Hair follicle dermal papilla cell (primary cell): Measurements from ENCODE around the gene TLR6.

DNA sequence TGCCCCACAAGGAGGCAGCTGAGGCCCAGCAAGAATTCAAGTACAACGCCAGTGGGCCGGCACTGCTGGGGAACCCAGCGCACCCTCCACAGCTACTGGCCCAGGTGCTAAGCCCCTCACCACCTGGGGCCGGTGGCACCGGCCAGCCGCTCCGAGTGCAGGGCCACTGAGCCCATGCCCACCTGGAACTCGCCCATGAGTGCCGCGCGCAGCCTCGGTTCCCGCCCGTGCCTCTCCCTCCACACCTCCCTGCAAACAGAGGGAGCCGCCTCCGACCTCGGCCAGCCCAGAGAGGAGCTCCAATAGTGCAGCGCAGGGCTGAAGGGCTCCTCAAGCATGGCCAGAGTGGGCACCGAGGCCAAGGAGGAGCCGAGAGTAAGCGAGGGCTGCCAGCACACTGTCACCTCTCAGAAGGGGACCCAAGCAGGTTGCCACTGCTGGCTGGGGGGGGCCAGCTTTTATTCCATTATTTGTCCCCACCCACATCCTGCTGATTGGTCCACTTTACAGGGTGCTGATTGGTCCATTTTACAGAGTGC, 338.9 kb upstream of the KLF3 start:
- CAGE, long polyA plus RNA, result no peak

DNA sequence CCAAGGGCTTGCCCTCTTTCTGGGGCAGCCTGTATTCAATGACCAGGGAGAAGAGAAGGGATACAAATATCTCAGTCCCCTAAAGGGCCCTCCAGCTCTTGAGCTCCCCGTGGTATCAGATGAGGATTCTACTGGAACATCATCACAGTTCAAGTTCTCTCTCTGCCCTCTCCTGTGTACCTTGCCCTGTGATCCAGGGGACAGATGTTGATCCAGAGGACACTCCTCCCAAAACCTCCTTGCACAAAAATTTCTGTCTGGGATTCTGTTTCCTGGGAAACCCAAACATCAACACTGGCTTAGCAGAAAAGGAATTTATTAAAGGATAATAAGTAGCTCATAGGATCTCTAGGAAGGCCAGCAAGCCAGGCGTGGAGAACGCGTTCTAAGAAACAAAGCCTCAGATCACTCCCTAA, 296.3 kb upstream of the KLF3 start:
- CAGE, long polyA plus RNA, result no peak

GRCh38 chr4:38424505-38425118, 239.4 kb upstream of the KLF3 start:
- CAGE, long polyA plus RNA, result no peak

DNA sequence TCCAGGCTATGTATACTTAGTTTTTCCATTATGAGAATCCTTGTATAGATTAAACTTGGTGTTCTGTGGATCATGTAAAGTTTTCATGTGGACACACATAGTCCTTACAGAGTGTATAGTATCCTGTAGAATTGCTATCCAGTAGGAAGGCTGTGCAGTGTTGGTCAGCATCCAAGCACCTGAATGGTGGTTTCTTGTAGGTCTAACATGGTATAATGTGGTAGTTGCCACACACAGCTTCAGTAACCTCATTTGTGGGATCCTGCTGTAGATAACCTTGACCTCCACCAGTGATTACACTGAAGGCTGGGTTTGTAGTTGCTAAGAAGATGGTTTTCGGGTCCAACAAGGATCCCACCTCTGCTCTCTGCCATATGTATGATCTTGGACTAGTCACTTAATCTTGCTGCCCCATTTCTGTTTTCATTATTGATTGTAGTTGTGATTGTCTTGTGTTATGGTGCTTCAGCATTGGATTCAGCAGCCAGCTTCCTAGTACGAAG, 26.2 kb downstream of the KLF3 start:
- CAGE, long polyA plus RNA, result no peak

GRCh38 chr4:38697080-38698328, 33.5 kb downstream of the KLF3 start:
- CAGE, long polyA plus RNA, result no peak

- CAGE, long polyA plus RNA, result no peak
Measured at GRCh38 chr4:38856497-38857142, at the start of gene TLR6. Gene TLR6 (minus strand): TSS chr4:38856817.

DNA sequence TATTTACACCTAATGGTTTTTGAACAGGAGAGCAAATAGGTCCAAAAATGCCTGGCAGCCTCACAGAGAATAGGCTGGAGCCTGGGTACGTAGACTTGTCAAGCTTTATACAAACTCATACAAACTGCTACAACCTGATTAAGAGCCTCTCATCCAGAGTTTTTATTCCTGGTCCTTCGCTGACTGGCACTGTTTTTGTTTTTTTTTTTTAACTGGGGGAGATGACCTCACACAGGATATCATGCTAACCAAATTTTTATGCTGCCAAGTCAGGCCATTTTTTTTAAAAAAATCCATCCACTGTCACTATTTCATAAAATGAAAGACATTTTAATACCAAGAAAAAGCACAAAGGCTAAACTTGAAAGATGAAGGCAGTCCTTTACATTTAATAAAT, 1.9 kb downstream of the FAM114A1 start:
- CAGE, long polyA plus RNA, result no peak

DNA sequence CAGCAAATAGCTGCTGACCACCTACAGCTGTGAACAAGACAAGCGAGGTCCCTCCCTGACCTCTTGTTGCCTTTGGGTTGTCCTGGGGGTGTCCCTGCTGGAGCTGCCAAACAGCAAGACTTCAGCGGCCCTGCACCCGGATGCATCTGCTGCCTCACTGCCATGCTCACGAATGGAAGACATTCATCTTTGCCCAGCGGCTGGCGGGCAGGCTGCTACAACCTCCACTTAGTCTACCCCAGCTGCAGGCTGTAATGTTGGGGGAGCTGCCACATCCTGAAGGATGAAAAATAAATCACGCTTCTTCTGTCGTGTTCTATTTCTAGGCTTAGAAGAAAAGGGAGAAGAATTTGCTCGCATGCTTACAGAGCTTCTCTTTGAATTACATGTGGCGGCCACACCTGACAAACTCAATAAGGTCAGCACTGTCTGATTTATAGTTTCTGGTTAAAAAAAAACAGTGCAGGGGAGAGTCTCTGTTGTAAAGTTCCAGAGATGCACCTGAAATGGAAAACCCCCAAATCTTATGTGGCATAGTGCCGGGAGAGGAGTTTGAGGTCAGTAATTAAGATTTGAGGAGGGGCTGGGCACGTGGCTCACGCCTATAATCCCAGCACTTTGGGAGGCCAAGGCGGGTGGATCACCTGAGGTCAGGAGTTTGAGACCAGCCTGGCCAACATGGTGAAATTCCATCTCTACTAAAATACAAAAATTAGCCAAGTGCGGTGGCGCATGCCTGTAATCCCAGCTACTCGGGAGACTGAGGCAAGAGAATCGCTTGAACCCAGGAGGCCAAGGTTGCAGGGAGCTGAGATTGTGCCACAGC, 61.5 kb downstream of the FAM114A1 start:
- CAGE, long polyA plus RNA, result no peak

GRCh38 chr4:38985209-38985885, 46.9 kb downstream of the TMEM156 start:
- CAGE, long polyA plus RNA, result no peak

- CAGE, long polyA plus RNA, result no peak
Measured at GRCh38 chr4:39103047-39103663, 41.1 kb downstream of the KLHL5 start.

DNA sequence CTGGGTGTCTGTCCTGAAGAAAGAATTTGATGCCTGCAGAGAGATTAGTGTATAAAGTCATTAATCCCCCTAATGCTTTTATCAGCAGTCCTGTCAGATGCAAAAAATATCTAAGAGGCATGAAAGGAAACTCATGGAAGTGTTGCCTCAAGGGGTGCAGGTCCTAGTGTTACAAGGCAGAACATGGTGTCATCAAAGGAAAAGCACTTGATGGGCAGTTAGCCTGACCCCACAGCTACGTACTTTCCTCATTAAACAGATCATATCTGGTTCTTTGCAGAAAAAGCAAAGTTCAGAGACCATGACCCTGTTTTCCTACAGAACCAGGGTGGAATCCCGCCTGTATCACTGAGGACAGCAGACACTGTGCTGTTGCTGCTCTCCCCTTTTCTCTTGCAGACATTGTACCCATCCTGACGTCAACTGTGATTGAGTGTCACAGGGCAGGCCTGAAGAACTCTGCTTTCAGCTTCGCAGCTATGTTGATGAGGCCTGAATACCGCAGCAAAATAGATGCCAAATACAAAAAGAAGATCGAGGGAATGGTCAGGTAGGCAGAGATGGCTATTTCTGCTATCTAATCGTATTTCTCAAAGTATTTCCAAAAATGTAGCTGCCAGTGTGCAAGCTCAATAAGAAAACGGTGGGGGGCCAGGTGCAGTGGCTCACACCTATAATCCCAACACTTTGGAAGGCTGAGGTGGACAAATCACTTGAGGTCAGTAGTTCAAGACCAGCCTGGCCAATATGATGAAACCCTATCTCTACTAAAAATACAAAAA, 91.6 kb downstream of the RFC1 start:
- CAGE, long polyA plus RNA, result no peak

DNA sequence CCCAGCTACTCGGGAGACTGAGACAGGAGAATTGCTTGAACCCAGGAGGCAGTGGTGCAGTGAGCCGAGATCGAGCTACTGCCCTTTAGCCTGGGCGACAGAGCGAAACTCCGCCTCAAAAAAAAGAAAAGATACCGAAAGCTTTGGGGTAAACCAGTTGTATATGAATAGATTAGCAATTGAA, 618 bp upstream of the RFC1 start:
- CAGE, long polyA plus RNA, result no peak

DNA sequence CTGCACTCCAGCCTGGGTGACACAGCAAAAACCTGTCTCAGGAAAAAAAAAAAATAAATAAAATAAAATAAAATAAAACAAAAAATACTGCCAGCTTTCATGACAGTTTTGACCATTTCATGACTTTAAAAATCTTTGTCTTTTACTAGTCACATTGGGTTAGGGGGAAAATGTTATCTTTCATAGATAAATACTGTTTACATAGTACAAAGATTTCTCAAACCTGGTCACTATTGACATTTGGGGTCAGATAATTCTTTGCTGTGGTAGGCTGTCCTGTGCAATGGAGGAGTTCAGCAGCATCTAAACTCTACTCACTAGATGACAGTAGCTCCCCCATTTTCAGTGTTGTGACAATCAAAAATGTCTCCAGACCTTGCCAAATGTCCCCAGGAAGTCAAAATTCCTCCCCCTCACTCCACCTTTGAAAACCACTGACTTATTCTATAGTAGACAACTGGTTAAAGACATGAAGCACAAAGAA, 7.0 kb downstream of the KLB start:
- CAGE, long polyA plus RNA, result no peak

GRCh38 chr4:39469241-39470292, 10.7 kb downstream of the LIAS start:
- CAGE, long polyA plus RNA, result no peak

DNA sequence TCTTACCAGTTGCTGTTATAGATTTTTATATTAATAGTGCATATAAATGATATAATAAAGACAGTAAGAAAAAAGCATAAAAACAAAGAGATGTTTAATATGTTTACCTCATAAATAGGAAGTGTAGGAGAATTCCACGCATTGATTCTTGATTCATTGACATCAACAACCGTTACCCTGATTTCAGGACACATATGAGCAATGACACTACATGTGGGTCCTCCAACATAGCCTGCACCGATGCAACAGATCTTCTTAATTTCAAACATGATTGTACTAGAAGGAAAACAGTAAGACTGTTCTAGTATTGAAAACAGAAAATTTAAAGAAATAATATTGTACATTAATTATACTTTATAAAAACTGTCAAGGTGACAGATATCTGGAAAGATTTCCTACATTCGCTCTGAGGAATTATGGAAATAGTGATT, 6.0 kb downstream of the UGDH start:
- CAGE, long polyA plus RNA, result no peak

- CAGE, long polyA plus RNA, result no peak
Measured at GRCh38 chr4:39523996-39524557, 3.2 kb downstream of the UGDH start.

GRCh38 chr4:39568916-39569409, 41.7 kb upstream of the UGDH start:
- CAGE, long polyA plus RNA, result no peak

GRCh38 chr4:39585902-39586793, 52.5 kb downstream of the SMIM14 start:
- CAGE, long polyA plus RNA, result no peak

- CAGE, long polyA plus RNA, result no peak
Measured at GRCh38 chr4:39649811-39650380, 11.2 kb upstream of the SMIM14 start.

- CAGE, long polyA plus RNA, result no peak
Measured at GRCh38 chr4:39848485-39848995, 129.2 kb downstream of the PDS5A start.